B cell (primary cell): Measurements from ENCODE around the genes ADCY6, DDX23 and C1QL4.

DNA sequence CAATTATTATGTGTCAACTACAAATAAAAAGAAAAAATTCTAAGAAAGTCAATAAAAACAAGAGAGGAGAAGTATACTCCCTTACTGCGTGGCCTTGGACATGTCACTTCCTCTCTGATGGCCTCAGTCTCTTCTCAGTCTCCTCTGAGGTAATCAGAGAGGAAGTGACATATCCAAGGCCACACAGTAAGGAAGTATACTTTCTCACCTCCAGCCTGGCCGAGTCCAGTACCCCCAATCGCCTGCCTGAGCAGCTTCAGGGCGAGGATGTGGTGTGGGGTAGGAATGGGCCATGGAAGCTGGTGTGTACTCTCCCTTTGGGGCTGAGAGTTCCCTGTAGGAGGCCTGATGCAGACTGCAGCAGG lies 15.8 kb downstream of the VDR start:
- PRO-cap = unidirectional peak, plus-strand start at position 239 of the sequence
- CAGE, long polyA plus RNA = no peak

DNA sequence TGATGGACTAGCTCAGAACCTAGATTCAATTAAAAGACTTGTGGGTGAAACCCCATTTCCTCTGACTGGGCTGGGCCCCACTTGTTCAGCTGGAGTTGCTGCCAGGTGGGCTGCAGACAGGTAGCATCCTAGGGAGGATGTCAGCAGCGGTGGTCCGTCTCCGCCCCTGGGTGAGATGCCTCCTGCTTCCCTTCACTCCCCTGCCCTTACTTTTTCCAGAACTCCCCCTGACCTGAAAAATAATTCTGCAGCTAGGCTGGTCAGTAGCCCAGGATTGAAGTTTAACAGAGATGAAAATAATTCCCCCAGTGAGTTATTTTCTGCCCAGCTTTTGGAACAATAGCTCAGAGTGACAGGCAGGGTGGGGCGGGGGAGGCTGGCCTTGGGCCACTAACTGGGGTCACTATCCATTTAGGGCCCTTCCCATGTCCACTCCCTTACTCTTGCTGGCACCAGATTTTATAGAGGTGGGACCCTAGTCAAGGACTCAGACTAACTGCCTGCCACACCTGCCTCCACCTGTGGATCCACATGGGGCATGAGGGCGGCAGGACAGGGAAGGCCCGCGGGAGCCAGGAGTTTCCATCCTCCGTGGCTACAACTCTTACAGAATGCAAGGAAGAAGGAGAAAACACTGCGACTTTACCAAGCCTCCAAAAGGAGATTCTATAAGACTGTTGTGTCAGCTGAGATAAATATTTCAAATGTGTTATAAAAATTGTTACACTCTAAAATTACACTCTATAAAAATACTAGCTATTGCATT lies 10.2 kb downstream of the VDR start:
- PRO-cap = no peak
- CAGE, long polyA plus RNA = no peak

- PRO-cap = no peak
- CAGE, long polyA plus RNA = no peak
These were observed 875 bp downstream of the VDR start for GRCh38 chr12:47903783-47904455.

GRCh38 chr12:48021674-48022409 lies 17.6 kb upstream of the COL2A1 start:
- PRO-cap = no peak
- CAGE, long polyA plus RNA = no peak

GRCh38 chr12:48037802-48038302 lies 33.6 kb upstream of the COL2A1 start:
- PRO-cap = no peak
- CAGE, long polyA plus RNA = no peak

GRCh38 chr12:48151119-48151594 lies 6.2 kb downstream of the ASB8 start:
- PRO-cap = no peak
- CAGE, long polyA plus RNA = no peak

DNA sequence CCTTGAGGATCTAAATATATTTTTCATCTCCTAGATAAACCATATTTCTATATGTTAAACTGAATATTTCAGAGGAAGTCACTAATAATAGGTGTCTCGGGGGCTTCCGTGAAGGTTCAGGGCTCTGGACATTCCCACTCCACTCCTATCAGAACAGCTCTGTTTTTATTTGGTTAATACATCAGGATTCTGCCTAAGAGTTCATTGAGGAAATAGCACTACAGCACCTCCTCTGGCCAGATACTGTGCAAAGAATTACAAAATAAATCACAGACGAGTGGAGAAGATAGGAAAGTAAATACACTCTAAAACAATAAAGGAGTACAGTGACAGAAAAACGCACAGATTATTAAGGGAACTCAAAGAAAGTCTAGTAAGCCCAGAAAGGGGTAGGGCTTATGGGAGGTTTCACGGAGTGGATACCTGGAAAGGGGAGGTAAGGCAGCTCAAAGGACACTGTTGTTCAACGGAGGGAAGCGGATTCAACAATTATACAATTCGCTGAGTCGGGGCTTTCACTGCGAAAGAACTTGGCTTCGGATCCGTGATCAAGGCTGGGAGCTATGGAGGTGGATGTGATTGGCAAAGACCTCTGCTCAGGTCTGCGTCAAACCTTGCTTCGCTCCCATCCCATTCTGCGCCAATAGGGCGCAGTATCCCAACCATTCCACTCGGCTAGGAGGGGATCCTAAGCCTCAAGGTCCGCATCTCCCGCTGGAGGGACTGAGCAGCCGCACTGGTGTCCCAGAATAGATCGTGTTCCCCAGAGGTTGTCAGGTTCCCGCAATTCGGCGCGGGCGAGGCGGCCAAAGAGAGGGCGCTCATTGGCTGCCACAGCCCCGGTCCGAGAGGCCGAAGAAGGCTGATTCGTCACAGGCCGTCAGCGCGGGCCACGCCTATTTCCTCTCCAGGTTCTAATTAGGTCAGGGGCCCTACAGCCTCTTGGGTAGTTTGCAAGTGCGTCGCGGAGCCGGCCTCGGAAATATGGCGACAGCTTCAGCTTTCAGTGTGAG lies 5.4 kb downstream of the OR10AD1 start:
- PRO-cap = bidirectional peak, plus-strand start at position 949 of the sequence, minus-strand start at position 751 of the sequence
- CAGE, long polyA plus RNA = start-site peak on the plus strand centred at position 947 of the sequence, 5 bp wide, 9 and 13 reads in 2 replicates

DNA sequence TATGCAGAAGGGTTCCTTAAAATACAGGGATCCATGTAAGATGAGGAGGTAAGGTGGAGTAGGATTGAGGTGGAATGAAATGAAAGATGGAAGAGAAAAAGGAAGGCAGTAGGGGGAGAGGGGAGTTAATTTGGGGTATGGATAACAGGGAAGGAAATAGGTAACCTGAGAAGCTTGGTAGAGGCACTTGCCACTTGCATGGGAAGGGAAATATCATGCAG lies 2.2 kb downstream of the OR10AD1 start:
- PRO-cap = no peak
- CAGE, long polyA plus RNA = no peak

GRCh38 chr12:48771456-48772213 lies 17.3 kb downstream of the ADCY6 start:
- PRO-cap = no peak
- CAGE, long polyA plus RNA = no peak

- PRO-cap = no peak
- CAGE, long polyA plus RNA = no peak
These were observed at the start of gene ADCY6 for GRCh38 chr12:48788448-48789249. Gene ADCY6, minus strand, starts transcription at chr12:48789089.

DNA sequence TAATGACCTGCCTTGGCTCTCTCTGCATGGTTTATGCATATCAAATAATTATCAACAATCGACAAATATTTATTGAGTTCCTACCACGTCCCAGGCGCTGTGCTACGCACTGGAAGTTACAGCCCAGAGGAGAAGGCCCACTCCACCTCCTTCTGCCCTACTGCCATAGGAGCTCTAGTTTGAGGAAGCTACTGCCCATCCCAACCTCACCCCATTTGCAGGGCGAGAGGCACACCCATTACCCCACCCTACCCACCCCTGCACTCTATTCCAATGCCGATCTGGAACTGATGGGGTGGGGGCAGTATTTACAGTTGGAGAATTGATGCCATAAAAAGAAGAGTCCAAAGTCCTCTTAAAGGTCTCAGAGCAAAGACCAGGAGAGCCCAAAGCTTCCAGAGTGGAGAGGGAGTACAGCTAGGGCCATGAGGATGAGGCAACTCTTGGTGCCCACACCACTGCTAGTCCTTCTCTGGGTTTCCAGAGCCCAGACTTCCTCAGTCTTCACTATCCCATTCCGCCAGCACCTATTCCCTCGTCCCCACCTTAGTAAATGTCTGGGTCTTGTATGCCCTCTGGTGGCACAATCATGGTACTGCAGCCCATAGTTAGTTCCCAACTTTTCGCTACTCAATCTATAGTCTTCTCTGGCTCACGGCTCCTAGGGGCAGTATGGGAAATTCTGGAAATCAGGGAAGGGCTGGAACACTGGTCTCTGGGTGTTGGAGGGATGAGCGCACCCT lies 6.7 kb upstream of the ADCY6 start:
- PRO-cap = no peak
- CAGE, long polyA plus RNA = no peak

DNA sequence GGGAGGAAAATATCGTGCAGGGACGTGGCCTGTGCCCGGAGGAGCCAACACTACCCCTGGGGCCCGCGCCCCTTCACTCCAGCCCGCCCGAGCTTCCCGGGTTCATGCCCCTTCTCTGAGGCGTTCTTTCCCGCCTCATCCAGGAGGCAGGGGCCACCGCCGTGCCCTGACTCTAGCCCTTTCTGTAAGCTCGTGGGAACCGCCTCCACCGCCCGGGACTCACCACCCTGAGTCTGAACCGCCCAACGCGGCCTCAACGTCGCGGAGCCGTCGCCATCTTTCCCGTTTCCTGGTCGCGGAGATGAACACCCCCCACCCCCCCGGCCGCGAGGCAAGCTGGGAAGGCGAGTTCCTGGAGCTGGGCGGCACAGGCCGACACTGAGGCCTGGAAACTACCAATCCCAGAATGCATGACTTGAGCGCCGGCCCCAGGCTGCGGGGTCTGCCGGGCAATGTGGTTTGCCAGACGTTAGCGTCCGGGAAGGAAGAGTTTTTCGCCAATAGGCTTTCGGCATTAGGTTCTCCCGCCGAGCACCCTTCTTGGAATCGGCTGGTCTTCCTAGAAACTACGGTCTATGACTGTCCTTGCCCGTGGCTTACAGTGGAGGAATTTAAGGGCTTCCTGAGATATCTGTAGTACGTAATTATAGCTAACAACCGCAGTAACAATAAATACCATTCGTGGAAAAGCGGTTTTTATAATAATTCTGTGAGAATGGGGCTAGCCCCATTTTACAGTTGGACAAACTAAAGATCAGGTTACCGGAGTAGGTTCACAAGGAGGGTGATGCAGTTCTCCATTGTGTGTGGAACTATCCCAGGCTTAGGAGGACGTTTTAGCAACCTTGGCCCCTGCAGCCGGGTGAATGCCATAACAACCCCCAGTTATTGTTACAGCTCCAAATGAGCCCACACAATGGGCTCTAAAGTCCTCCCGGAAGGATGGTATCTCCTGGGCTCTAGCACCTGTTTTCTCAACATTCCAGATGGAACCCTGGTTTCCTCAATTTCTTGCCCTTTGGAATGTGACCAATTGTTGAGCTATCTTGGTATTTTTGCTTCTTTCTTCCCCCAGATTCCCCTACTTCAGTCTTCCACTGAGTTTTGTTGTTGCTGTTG lies at the start of gene DDX23:
DDX23 (minus strand) TSS at position 303 of the 1,119 bp plus-strand sequence.
- PRO-cap = bidirectional peak, plus-strand start at position 500 of the sequence, minus-strand start at position 303 of the sequence
- CAGE, long polyA plus RNA = start-site peak on the minus strand centred at position 281 of the sequence, 7 bp wide, 212 and 236 reads in 2 replicates

GRCh38 chr12:48924373-48925290 lies 660 bp downstream of the FKBP11 start:
- PRO-cap = unidirectional peak, plus-strand start at chr12:48924797; bidirectional peak, plus-strand start at chr12:48925073, minus-strand start at chr12:48924957
- CAGE, long polyA plus RNA = no peak

DNA sequence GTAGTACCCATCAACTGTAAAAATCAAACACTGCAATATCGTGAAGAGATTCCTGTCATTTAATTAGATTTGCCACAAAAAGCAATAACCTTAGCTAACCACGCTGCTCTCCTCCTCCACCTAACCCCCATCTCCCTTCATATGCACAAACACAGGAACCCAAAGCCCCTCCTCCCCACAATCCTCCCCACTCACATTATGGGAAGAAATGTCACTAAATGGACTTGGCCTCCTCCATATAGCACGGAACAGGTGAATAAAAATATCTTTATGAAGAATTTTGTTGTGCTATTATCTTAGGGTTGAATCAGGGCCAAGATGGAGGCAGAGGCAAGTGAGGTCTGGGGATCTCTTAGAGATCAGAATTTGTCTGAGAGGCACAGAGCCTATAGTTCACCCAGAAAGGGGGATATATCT lies 3.1 kb upstream of the DDN start:
- PRO-cap = no peak
- CAGE, long polyA plus RNA = no peak

- PRO-cap = bidirectional peak, plus-strand start at chr12:49019163, minus-strand start at chr12:49019148; bidirectional peak, plus-strand start at chr12:49019256, minus-strand start at chr12:49019315
- CAGE, long polyA plus RNA = no peak
These were observed 521 bp upstream of the PRKAG1 start for GRCh38 chr12:49019099-49019494.

DNA sequence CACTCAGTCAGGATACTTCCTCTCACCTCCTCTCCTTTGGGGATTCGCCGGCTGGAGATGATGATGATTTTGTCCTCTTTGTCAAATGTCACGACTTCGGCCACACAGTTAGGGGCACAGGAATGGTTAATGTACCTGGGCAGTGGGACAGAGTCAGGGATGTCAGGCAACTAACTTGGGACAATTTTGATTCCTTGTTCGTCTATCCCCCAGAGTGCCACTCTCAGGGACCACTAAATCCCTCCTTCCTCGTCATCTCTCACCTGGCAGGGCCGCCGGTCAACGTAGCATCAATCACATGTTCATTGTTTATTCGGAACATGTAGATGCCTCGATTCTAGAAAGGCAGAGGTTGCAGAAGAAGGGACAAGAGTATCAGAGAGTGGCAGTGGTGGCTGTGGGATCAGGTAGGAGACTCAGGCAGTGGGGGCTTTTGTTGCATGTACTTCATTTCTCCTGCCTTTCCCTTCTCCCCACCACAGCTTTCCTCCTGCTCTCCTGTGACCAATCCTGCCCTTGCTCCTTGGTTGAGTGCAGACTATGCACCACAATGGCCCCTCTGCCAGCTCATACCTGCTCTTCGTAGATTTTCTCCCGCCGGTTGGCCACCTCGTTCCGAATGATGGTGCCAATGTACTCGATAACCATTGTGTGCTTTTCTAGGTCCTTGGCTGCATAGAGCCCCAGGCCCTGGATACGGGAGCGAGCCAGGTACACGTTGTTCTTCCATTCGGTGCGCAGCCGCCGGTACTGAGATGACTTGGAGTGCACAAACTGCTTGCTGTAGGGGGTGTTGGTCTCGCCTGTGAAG lies 3.6 kb upstream of the PRKAG1 start:
- PRO-cap = no peak
- CAGE, long polyA plus RNA = no peak

- PRO-cap = unidirectional peak, plus-strand start at chr12:49059440
- CAGE, long polyA plus RNA = no peak
These were observed 1.4 kb downstream of the KMT2D start for GRCh38 chr12:49059275-49059479.

- PRO-cap = no peak
- CAGE, long polyA plus RNA = no peak
These were observed 1.1 kb upstream of the DHH start for GRCh38 chr12:49095416-49096333.

DNA sequence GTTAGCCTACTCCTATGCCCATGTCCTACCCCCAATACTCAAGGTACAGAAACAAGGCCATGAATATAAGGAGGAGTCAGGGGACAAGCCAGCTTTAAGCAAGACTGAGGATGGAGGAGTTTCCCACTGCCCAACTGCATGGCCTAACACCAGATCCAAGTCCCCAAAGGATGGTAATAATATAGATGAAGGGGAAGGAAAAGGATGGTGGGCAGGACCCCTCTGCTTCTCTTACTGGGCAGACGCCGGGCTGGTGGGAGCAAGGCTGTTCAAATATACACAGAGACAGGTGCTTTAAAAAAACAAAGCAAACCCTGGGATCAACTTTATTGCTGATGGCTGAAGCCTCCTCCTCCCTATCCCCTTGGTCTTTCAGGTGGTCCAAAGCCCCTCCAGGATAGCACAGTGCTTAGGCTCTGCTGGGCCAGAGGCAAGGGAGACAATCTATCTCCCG lies 2.3 kb upstream of the DHH start:
- PRO-cap = no peak
- CAGE, long polyA plus RNA = no peak

DNA sequence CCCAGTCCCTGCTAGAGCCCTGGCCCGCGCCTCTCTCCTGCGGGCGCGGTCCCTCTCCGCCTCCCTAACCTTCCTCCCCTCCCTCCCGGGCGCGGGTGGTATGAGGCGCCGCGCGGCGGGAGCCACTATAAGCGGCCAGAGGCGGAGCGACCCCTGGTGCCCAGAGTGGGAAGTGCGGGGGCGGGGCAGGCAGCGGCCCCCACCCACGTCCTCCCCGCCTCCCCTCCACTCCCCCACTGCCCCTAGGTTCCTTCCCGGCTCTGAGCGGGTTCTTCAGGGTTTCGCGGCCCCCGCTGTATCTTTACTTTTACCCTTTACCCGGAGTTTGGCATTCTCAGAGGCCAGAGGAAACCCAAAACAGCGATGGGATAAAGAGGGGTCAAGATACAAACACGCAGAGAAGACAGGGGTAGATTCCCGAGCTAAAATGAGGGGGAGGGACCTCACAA lies at the start of gene C1QL4:
C1QL4 (minus strand) TSS at position 102 of the 449 bp plus-strand sequence.
- PRO-cap = unidirectional peak, minus-strand start at position 102 of the sequence
- CAGE, long polyA plus RNA = no peak